Subcutaneous adipose tissue (tissue), 3 donors: ENCODE measurements around the genes LRIG1 and KBTBD8.

GRCh38 chr3:66453967-66454532 lies 46.8 kb downstream of the LRIG1 start:
- PRO-cap = no peak
- RAMPAGE, long total RNA, 3 experiments = no peak in any of the 3 experiments

- PRO-cap = bidirectional peak, plus-strand start at chr3:66490408, minus-strand start at chr3:66490365
- RAMPAGE, long total RNA, 3 experiments = no peak in any of the 3 experiments
These were observed 10.6 kb downstream of the LRIG1 start for GRCh38 chr3:66490117-66490660.

GRCh38 chr3:66499242-66499767 lies 1.5 kb downstream of the LRIG1 start:
- PRO-cap = bidirectional peak, plus-strand start at chr3:66499501, minus-strand start at chr3:66499383; unidirectional peak, plus-strand start at chr3:66499713
- RAMPAGE, long total RNA, 3 experiments = no peak in any of the 3 experiments

- PRO-cap = bidirectional peak, plus-strand start at chr3:66501376, minus-strand start at chr3:66501011
- RAMPAGE, long total RNA, 3 experiments = no peak in any of the 3 experiments
These were observed at the start of gene LRIG1 for GRCh38 chr3:66500572-66501556. Gene LRIG1, minus strand, starts transcription at chr3:66501022.

- PRO-cap = no peak
- RAMPAGE, long total RNA, 3 experiments = no peak in any of the 3 experiments
These were observed 188.4 kb upstream of the KBTBD8 start for GRCh38 chr3:66809656-66810106.

DNA sequence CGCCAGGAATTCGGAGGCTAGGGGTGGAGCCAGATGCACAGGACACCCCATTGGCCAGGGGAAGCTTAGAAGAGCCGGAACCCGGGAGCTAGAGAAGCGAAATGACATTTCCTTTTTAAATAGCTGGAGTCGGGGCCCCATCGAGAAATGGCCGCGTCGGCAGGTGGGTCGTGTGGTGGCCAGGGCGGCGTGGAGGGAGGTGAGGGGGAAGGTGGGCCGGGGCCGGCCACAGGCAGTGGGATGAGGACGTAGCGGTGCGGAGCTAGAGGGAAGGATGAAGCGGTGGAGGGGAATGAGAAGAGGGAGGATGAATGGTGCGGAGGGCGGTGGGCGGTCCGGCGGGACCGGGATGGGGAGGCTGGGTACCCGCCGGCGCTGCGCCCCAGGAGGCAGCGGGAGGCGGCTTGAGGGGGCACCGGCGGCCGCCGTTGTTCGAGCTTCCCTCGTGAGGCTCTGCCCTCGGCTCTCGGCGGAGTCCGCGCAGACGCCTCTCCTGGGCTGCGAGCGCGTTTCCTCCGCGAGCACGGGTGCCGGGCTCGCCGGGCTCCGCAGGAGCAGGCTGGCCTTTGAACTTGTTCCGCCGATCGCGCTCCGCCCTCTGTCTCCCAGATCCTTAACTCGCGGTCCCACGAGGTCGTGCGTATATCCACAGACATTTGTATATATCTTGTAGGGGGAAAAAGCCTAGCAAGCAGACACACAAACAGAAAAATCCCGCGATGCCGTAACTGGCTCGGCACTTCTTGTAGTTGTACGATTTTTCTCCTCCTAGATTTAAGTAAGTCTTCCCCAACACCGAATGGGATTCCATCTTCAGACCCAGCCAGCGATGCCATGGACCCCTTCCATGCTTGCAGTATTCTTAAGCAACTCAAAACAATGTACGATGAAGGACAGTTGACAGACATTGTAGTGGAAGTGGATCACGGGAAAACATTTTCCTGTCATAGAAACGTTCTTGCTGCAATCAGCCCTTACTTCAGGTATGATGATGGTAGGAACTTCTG lies at the start of gene KBTBD8:
KBTBD8 (plus strand) TSS at position 99 of the 1,007 bp plus-strand sequence.
- PRO-cap = bidirectional peak, plus-strand start at position 131 of the sequence, minus-strand start outside the sequence; unidirectional peak, plus-strand start at position 185 of the sequence
- RAMPAGE, long total RNA, 3 experiments = start-site peak on the plus strand in 1 of 3 experiments, centred at position 118 of the sequence, 38 reads per replicate

- PRO-cap = no peak
- RAMPAGE, long total RNA, 3 experiments = no peak in any of the 3 experiments
These were observed 60.8 kb downstream of the SUCLG2 start for GRCh38 chr3:67593454-67594085.

- PRO-cap = no peak
- RAMPAGE, long total RNA, 3 experiments = no peak in any of the 3 experiments
These were observed 31.1 kb upstream of the SUCLG2 start for GRCh38 chr3:67685448-67685888.

DNA sequence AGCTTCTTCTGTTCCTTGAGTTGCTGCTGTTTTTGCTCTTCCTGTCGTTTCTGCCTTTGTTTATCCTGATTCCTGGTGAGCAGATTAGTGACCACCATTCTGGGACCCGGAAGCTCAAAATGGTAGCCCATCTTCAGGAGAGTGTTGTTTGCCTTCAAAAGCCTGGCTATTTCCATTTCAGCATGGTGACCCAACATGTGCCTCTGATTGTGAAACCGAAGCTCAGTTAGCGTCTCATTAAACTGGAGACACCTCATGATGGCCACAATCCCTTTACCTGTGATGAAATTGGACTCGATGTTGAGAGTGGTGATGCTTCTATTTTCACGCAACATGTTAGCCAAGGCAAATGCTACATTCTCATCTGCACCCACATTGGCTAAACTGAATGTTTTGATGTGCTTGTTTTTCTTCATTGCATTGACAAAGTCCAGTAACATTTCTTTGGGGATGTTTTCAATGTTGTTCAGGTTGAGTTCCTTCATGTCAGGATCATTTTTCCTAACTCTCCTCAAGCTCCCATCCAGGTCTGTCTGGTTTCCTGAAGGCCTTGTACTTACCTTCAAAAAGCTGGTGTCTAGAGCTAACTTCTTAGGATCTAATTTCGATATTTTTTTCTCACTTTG lies 3.2 kb downstream of the LMOD3 start:
- PRO-cap = no peak
- RAMPAGE, long total RNA, 3 experiments = no peak in any of the 3 experiments

GRCh38 chr3:69249807-69250492 lies 127.6 kb upstream of the LMOD3 start:
- PRO-cap = unidirectional peak, minus-strand start at chr3:69250101
- RAMPAGE, long total RNA, 3 experiments = no peak in any of the 3 experiments

DNA sequence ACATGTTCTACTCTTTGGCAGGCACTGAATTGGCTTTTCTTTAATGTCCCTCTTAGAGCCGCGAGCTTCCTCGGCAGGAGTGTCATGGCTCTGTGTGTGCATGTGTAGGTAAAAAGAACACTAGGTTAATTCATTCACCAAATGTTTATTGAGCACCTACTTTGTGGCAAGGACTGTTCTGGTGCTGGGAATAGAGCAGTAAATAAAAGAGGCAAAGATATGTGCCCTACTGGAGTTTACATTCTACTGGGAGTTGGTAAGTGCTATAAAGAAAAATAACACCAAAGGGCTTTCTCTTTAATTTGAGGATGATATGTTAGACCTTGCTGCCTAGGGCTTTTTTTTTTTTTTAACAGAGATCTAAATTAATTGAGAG lies 106.5 kb downstream of the MITF start:
- PRO-cap = no peak
- RAMPAGE, long total RNA, 3 experiments = no peak in any of the 3 experiments

DNA sequence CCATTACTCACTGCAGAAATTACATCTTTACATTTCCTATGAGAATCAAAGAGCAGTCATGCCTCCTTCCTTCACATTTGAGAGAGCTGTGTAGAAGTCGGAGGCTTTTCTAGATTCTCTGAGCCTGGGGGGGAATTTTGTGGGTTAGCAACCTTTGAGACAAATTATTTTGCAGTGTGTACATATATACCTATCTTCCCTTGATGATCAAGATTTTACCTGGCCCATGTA lies 491.4 kb upstream of the MDFIC2 start:
- PRO-cap = no peak
- RAMPAGE, long total RNA, 3 experiments = no peak in any of the 3 experiments

GRCh38 chr3:70811761-70812374 lies 499.4 kb upstream of the MDFIC2 start:
- PRO-cap = unidirectional peak, plus-strand start at chr3:70812100
- RAMPAGE, long total RNA, 3 experiments = no peak in any of the 3 experiments

- PRO-cap = no peak
- RAMPAGE, long total RNA, 3 experiments = no peak in any of the 3 experiments
These were observed 544.3 kb downstream of the FOXP1 start for GRCh38 chr3:71039116-71039707.

GRCh38 chr3:71055578-71056200 lies 527.8 kb downstream of the FOXP1 start:
- PRO-cap = no peak
- RAMPAGE, long total RNA, 3 experiments = no peak in any of the 3 experiments

- PRO-cap = bidirectional peak, plus-strand start at chr3:71065655, minus-strand start at chr3:71065648
- RAMPAGE, long total RNA, 3 experiments = no peak in any of the 3 experiments
These were observed 518.1 kb downstream of the FOXP1 start for GRCh38 chr3:71065467-71065728.

DNA sequence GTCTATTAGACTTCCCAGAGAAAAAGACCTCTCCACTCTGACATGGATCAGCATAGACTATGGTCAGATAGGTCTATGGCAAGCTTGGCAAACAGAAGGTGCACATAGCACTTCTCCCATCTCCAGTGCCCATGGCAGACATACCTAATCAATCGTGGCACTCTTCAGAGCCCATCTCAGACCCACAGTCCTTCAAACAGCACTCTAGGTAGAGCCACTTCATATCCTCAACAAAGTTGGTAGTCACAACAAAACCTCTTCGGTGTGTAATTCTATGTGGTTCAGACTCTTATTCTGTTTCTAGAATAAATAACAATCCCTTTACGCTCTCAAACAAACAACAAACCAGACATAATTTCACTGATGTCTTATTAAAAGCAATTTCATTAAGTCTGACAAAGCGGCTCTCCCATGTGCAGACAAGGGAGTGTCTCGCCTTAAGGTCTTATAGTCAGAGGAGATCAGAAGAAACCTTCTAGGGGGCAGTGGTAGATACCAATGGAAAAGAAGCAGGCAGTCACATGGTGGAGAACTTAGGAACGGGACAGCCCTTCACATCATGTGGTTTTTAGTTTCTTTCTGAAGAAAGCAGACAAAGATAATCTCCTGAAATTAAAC lies 483.4 kb downstream of the FOXP1 start:
- PRO-cap = no peak
- RAMPAGE, long total RNA, 3 experiments = no peak in any of the 3 experiments

GRCh38 chr3:71130411-71131434 lies 452.8 kb downstream of the FOXP1 start:
- PRO-cap = bidirectional peak, plus-strand start at chr3:71130692, minus-strand start at chr3:71130586
- RAMPAGE, long total RNA, 3 experiments = start-site peak on the minus strand in 1 of 3 experiments, at chr3:71130555-71130591 at its widest, 128 reads per replicate

DNA sequence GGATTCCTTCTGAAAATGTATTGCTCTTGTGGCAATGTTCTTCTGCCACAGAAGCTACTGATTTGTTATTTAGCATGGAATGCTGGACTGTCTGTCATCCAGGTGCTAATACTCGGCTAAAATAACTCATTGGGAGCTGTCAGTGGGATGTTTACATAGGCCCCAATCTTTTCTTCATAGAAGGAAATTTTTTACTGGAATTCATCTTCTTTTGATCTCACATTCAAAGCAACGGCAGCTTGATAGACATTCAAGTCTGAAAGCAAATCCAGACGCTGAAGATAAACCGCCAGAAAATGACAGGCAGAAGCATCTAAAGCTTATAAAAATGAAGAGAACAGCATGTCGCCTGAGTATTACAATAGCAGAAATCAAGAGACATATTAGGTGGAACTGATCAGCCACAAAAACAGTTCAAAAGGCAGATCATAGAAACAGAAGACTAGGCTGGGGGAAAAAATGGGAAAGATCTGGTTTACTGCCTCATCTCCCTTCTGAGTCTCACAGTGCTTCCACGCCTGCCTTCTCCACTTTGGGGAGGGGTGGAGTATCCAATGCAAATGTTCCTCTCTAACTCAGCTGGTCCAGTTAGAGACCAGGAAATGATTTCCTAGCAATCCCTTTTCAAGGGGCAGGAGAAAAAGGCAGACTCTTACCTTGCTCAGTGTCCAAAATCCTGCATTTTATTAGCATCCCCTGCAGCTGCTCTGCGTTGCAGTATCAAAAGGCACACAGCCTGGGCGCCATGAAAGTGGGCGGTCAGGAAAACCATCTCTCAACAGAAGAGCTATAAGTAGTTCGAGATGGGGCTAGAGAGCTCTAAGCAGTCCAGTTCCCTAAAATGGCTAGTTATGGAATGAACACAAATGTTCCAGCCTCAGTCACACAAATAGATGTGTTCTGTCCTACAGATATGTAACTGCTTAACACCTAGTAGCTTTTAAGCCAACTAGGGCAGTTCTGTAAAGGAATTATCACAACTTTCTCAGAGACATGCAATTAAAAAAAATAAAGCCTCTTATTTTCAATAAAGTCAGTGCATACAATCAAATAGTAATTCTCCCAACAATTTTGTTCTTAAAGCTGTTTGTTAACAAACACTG lies 451.7 kb downstream of the FOXP1 start:
- PRO-cap = bidirectional peak, plus-strand start at position 627 of the sequence, minus-strand start at position 496 of the sequence
- RAMPAGE, long total RNA, 3 experiments = no peak in any of the 3 experiments

- PRO-cap = no peak
- RAMPAGE, long total RNA, 3 experiments = no peak in any of the 3 experiments
These were observed 356.1 kb downstream of the FOXP1 start for GRCh38 chr3:71227312-71227854.